ENCODE measurements around the gene TAAR5.

GRCh38 chr6:129065433-129065632 is 182.4 kb downstream of the LAMA2 start:
- PRO-cap: no peak

DNA sequence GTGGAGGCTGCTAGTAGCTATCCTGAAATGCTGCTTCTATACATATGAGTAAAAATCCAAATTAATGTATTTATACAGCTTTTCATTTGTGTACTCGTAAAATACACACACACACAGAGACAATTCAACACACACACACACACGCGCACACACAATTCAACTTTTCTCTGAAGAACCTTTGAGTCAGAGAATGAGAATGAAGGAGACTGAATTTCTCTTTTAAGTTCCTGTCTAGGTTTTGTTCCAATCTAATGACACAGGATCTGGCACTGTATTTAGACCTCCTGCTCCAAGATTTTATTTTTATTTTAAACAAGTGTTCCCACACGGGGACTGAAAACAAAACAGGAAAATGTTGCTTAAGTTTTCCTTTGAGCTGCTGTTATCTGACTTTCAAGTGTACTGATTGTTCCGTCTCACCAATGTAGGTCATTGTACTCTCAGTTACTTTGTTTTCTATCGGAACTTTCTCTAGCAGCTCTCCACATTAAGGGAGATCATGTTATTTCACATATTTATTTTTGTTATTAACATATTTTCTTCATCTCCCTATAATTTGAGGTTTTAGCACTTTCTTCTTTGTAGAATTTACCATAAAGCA is 250.9 kb downstream of the LAMA2 start:
- PRO-cap: no peak

GRCh38 chr6:129671733-129672132 is 38.2 kb downstream of the ARHGAP18 start:
- PRO-cap: unidirectional peak, plus-strand start at chr6:129671986

DNA sequence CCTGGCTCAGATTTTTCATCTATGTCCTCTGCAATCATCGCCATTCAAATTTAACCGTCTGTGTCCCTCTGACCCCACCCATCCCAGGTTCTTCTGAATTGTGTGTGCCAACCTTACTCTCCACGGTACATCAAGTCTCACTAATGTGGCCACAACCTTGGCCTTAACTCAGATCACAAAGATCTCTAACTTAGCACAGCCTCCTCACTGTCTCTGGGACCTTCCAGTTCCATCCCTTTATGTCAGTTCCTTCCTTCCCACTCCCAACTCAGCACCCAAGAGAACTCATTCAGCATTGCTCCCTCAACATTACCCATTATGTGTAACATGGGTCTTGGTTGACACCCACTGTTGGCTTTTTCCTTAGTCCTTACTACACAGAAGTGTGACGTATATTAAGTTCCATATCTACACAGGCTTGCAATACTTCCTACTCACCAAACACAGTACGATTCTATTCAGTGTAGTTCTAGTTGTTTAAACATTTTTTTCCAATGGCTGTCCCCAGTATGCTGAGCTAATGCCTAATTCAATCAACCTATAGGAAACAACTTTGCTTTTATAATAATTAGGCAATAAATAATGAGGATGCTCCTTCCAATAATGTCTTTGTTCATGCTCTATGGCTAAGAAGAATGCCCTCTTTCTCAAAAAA is 37.7 kb downstream of the ARHGAP18 start:
- PRO-cap: no peak

DNA sequence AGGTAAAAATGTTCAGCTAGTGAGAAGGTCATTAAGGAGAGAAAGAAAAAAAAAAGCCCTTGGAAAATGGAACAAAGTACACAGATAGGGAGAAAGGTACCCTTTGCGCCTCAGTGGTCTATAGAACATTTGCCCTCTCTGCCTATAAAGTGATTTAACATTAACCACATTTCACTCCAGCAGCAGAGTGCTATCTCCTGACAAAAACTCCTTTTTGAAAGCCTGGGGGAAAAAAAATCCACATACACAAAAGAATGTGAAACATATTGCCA is 798 bp downstream of the ARHGAP18 start:
- PRO-cap: no peak

DNA sequence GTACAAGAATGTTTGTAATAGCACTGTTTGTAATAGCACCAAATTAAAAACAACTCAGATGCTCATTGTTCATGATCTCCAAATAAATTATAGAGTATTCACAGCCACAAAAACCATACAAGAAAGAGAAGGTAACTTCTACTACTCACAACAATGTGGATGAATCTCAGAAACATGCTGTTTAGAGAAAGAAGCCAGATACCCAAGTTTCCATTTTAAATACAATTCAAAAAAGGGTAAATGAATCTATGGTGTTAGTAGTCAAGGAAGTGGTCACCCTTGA is 90.8 kb downstream of the SAMD3 start:
- PRO-cap: no peak

- PRO-cap: unidirectional peak, plus-strand start at chr6:130132627
Measured at GRCh38 chr6:130132408-130132842, 90.3 kb downstream of the SAMD3 start.

DNA sequence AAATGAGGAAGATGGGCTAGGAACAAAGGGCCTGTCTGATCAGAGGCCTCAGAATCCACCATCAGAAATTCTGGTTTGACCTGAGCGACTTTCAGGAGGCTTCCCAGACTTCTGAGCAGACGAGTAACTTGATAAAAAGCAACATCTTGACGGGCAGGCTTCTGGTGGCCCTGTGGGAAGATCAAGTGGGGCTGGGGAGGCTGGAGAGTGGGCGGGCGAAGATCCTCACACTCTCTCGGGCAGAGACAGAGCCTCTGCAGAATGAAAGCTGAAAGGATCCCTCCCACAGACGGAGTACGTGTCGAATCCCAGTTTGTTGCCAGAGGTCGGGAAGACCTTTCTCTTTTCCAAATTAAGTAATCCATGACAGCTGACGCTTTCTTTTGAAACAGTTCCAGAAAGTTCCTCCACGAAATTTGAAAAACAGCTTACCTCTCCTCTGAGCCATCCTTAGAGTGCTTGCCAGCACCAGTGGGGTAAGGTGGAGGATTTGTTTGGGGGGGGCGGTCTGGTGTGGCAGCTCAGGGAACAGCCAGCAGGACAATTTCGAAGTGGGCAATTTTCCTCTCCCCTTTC is 155.7 kb upstream of the SMLR1 start:
- PRO-cap: unidirectional peak, minus-strand start at position 237 of the sequence

GRCh38 chr6:131024689-131025414 is 38.2 kb downstream of the EPB41L2 start:
- PRO-cap: no peak

DNA sequence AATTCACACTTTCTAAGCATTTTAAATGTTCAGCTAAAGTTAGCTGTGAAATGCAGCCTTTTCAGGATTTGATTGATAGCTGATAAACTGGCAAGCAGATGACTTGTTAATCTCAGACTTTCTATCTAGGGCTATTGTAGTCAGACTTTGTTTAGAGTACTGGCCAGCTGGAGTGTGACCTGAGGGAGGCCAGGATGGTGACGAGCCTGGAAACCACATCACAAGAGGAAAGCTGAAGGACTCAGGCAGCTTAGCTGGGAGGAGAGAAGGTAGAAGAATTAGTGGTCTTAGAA is 123.8 kb downstream of the AKAP7 start:
- PRO-cap: no peak

DNA sequence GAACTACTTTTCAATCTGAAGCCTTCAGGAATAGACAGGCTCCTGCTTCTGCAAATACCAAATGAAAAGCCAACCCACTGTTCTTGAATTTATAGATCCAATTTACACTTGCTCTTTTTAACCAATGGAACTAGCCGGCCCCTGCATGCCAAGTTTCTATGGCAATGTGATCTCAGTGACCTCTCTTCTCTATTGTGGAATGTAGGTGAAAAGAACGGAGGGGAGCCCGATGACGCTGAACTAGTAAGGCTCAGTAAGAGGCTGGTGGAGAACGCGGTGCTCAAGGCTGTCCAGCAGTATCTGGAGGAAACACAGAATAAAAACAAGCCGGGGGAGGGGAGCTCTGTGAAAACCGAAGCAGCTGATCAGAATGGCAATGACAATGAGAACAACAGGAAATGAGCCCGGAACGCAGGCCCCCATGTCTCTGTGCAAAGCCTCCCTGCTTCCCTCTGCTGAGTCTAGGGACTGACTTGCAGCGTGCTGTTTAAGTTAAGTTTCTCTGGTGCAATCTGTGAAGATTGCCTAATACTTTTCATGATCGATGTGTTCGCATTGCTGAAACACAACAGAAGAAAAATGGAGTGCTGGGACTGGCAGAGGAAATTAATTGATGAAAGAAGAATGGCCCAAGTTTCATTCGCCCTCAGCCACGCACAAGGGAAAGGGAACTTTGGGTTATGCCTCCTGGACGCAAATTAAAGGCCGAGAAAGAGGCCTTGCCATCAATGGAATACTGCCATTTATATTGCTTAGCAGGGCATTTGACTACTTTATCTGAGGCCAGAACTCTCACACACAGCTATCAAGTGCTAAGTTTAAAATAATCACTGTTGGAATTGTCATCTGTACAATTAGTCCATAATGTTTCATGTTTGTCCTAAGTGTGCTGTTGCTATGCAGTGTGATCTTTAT is 146.3 kb downstream of the AKAP7 start:
- PRO-cap: bidirectional peak, plus-strand start at position 458 of the sequence, minus-strand start at position 302 of the sequence

- PRO-cap: no peak
Measured at GRCh38 chr6:131383716-131384530, 189.1 kb upstream of the ARG1 start.

DNA sequence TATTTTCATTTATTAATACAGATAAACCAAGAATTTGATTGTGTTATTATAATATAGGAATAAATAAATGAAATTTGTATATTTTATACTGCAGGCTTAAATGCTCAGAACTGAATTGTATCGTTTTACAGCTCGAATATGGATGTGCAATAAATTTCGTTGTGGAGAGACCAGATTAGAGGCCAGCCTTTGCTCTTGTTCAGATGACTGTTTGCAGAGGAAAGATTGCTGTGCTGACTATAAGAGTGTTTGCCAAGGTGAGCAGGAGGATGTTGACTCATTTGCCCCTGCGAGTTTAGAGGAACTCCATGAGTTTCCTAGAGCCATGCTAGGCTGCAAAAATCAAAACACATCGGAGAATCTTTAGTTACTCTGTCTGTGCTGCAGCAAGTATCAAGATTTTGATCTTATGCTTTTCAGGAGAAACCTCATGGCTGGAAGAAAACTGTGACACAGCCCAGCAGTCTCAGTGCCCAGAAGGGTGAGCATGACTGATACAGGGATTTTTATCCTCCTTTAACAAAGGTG is 15.4 kb downstream of the ENPP3 start:
- PRO-cap: no peak

DNA sequence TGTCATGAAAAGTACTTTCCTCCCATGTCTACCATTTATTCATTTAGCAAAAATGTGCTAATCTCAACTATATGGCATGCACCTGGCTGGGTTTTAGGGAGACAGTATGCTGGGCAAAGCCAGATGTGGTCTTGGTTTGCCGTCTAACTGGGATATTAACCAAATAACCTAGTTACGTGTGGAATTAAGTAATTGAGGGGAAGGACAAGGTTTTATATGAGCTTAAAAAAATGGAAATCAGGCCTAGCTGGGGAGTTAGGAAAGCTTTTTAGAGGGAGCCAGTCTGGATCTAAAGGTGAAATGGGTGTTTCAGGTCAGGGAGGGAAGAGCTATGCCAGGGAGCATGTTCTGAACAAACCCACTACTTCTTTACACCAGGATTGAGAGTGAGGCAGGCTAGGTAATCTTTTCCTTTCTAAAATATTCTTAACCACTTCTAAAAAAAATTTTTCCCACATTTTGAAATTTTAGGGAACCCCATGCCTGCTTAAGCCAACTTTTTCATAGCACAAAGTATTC is 41.4 kb downstream of the ENPP1 start:
- PRO-cap: no peak

DNA sequence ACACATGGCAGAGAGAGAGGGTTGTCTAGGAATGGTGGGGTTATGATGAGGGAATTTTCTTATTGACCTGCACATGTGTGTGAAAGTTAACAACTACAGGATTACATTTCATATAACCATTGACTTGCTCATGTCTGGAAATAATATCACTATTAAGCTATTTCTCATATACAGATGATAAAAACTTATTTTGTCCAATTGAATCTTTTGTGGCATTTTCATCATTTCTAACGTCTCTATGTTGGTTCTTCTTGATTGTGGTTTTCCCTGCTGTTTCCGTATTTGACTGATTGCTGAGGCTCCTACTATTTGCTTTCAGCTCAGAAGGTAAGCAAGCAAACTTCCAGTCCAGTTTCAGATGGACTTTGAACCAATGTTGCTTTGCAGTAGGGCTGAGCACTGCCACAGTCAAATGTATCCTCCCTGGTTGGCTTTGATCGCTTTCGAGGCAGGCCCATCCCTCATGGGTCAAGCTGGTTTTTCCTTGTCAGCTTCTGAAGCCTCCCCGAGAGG is 7.6 kb upstream of the CCN2 start:
- PRO-cap: no peak

- PRO-cap: no peak
Measured at GRCh38 chr6:131980748-131981424, 29.7 kb upstream of the CCN2 start.

- PRO-cap: no peak
Measured at GRCh38 chr6:132123127-132123334, 171.9 kb upstream of the CCN2 start.

- PRO-cap: bidirectional peak, plus-strand start at chr6:132490337, minus-strand start at chr6:132490193; unidirectional peak, plus-strand start at chr6:132490708
Measured at GRCh38 chr6:132490022-132490917, 22.6 kb downstream of the STX7 start.

DNA sequence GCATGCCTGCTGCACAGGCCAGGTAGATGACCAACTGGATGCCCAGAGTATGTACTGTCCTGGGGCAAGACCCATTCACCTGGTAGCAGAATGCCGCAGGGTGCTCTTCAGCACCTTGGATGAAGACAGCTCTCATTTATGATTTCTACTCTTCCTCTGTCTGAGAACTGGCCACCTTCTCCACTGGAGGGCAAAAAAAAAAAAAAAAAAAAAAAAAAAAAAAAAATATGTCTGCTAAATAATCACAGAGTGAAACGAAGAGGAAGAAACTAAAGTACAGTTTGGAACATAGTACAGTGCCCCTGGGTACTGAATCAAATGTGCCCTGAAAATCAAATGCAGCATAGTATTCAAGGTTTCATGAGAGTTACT is at the start of gene TAAR5:
TSS of gene TAAR5 (minus strand) at position 191 of the 372 bp plus-strand sequence.
- PRO-cap: no peak

- PRO-cap: no peak
Measured at GRCh38 chr6:132598623-132598934, 9.0 kb upstream of the TAAR5 start.

Measured in bronchial lymph node (tissue), 1 donor.